Measurements from ENCODE around the gene BBIP1.

GRCh38 chr10:110498048-110499046, 640 bp downstream of the DUSP5 start:
- RRBS: 2% methylated on average over 24 of the region's 115 CpGs

DNA sequence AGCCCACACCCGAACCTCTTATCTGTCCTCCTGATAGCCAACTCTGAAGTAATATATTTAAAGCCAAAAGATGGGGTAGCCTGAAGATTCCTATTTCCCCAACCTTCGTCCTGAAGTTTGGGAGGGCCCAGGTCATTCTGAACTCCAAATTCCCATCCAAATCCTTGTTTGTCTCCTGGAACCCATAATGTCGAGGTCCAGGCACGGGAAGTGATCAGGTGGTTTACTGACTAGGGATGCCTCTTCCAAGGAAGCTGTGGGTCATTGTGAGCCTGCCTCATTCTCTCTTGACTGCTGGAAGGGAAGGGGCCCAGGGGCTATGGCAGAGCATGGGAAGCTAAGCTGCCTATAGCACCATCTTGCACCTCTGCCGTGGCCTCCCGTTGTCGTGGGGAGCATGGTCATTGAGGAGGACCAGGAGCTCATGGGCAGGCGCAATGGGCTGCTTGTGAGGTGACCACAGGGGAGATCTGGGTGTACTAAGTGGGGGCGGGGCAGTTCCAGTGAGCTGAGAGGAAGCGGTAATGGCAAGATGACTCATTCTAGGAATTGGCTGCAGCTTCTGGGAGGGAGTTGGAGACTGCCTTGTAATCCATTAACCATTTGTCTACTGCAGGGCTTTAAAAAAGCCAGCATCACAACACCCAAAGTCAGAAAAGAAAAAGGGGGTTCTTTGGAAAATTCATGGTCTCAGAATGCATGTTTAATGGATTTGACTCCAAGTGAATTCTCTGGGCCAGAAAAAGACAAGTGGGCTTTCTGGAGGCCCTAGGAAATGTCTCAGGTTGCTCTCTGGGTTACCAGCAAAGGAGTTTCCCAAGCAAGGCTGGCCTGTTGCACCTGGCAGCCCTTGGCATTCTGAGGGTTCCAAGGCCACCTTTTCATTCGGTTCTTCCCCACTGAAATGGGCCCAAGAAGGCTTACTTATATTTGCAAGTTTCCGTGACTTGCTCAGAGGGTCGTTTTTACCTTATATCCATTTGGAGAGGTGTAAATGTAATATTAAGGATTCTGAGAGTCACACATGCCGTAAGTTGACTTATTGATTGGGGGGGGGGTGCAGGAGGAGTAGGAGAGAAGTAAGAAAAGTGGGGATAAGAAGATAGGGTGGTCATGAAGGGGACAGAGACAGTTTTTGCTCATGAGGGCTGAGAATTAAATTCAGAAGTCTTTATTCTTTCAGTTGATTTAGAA, 3.6 kb downstream of the DUSP5 start:
- RRBS: no CpG with 5 or more reads among the region's 14 CpGs

DNA sequence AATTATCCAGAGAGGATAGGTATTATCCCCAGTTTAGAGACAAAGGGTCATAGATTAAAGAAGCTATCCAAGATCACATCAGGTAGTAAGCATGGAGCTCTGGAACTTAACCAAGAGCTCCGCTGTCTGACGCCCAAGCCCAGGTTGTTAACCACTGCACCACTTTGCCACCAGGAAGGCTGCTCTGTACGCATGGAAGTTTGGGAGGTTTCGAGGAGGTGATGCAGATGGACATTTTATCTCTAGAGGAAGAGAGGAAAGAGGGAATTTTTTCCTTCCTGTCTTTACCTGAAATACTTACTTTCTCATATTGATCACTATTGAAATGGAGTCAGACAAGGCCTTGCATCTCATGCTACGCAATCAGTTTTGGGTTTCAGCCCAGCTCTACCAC, 7.1 kb downstream of the DUSP5 start:
- RRBS: no CpG with 5 or more reads among the region's 5 CpGs

DNA sequence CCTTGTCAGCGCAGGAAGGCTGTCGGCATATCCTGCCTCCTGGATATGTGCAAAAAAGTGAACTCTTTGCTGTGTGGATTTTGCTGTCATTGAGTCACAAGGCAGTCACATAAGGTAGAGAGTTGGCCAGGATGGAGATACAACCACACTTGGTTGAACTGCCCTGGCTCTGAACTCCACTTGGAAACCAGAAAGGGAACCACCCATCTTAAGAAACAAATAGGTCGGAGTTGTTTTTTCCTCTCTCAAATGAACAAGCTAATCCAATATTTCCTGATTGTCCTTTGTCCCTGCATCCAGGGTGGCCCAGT, 8.9 kb downstream of the DUSP5 start:
- RRBS: no CpG with 5 or more reads among the region's 3 CpGs

- RRBS: no CpG with 5 or more reads among the region's 8 CpGs
These were observed 7.3 kb upstream of the RBM20 start for GRCh38 chr10:110636605-110637557.

DNA sequence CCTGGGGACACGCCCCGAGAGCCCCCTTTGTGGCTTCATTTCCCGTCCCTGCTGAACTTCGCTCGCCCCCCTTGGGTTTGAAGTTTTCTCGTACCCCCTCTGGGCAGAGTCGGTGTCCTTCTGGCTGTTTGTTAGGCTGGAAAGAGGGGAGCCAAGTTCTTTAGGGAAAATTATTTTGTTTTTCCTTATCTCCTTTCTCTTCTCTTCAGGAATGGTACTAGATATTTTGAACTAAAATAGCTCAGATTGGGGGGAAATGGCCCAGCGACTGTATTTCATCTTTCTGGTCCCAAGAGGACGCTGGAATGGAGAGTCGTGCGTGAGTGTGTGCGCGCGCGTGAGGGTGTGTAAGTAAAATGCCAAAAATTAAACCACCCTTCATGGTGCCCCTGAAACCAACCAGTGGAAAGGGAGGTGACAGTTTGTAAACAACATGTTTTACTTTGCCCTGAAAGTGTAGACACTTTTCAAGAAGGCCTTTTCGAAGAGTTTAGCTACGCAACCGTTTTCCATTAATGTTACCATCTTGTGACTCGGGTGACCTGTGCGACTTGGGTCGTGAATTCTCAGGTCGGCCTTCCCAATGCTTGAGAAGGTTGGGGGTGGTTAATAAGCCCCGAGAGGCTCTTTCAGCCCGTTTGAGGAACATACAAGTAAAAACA, 677 bp downstream of the RBM20 start:
- RRBS: no CpG with 5 or more reads among the region's 24 CpGs

GRCh38 chr10:110680865-110681477, 36.8 kb downstream of the RBM20 start:
- RRBS: no CpG with 5 or more reads among the region's 8 CpGs

DNA sequence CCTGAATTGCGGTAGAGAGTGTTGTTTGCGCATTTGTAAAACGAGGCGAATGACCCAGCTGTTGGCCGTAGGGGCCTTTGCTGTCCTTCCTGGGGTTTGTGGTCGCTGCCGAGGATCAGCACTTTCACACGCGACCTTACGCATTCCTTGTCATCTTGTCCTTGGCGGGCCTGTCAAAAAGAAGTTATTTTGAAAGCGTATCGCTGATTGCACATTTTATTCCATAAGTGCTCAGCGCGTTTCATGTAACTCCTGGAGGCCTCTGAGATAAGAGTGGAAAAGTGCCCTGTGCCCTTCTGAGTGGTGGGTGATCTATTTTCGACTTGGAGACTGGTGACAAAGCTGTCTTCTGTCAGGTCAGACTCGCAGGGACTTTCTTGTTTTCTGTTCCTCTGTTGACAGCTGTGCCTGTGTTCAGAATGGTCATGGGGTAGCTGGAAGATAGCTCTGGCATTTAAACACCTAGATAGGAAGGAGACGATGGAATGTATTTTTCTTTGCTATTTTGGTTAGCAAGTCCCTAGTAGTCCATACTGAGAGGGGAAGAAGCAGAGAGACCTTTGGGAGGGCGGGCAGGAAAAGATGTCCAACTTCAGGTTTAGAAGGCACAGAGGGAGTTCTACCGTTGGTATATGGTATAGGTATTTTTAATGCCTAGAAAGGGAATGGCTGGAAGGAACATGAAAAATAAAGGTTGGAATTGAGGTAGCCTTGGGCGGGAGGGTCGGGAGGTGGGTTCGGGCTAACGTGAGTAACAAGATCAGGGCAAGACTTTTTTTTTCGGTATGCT, 41.1 kb downstream of the RBM20 start:
- RRBS: no CpG with 5 or more reads among the region's 25 CpGs

DNA sequence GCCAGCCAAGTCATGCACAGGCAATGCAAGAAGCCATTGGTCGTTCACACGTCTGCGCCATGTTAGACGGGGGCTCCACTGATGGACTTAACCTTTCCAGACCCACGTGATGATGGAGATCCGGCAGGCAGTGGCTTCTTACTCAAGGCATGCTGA, 54.8 kb downstream of the RBM20 start:
- RRBS: no CpG with 5 or more reads among the region's 6 CpGs

DNA sequence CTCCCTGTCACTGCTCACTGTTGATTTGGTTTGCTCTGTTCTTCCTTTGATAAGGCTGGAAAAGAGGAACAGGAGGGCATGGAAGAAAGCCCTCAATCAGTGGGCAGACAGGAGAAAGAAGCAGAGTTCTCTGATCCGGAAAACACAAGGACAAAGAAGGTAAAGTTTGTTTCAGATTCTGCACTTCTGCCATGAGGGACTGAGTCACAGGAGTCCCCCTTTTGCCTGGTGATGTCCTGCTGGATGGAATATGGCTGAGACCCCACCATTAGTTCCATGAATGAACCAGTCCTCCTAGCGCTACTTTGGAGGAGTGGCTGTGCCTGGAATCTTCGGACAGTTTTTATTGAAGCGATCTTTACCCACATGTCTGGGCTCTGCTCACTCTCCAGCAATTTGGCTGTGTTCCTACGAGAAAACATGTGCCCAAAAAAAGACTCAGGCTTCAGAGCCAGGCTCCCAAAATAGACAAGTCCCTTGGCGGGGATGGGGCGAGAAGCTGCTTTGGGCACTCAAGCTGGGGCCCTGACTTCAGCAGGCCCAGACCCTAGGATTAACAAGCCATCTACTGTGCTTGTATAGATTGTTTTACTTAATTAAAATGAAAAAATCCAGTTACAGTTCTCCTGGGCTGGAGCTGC, 51.6 kb upstream of the PDCD4 start:
- RRBS: no CpG with 5 or more reads among the region's 7 CpGs

- RRBS: no CpG with 5 or more reads among the region's 1 CpG
These were observed 30.9 kb upstream of the PDCD4 start for GRCh38 chr10:110840835-110841202.

- RRBS: no CpG with 5 or more reads among the region's 11 CpGs
These were observed 13.9 kb upstream of the PDCD4 start for GRCh38 chr10:110857518-110858587.

GRCh38 chr10:110908077-110908759, 10.8 kb downstream of the BBIP1 start:
- RRBS: no CpG with 5 or more reads among the region's 2 CpGs

GRCh38 chr10:110919083-110919407, at the start of gene BBIP1:
Gene BBIP1 (minus strand): TSS chr10:110919180.
- RRBS: 0% methylated on average over 2 of the region's 16 CpGs

GRCh38 chr10:110954755-110955608, 35.6 kb downstream of the SHOC2 start:
- RRBS: no CpG with 5 or more reads among the region's 7 CpGs

- RRBS: no CpG with 5 or more reads among the region's 2 CpGs
These were observed 52.3 kb upstream of the ADRA2A start for GRCh38 chr10:111024500-111024875.

GRCh38 chr10:111756380-111756979, 427.1 kb downstream of the GPAM start:
- RRBS: no CpG with 5 or more reads among the region's 10 CpGs

DNA sequence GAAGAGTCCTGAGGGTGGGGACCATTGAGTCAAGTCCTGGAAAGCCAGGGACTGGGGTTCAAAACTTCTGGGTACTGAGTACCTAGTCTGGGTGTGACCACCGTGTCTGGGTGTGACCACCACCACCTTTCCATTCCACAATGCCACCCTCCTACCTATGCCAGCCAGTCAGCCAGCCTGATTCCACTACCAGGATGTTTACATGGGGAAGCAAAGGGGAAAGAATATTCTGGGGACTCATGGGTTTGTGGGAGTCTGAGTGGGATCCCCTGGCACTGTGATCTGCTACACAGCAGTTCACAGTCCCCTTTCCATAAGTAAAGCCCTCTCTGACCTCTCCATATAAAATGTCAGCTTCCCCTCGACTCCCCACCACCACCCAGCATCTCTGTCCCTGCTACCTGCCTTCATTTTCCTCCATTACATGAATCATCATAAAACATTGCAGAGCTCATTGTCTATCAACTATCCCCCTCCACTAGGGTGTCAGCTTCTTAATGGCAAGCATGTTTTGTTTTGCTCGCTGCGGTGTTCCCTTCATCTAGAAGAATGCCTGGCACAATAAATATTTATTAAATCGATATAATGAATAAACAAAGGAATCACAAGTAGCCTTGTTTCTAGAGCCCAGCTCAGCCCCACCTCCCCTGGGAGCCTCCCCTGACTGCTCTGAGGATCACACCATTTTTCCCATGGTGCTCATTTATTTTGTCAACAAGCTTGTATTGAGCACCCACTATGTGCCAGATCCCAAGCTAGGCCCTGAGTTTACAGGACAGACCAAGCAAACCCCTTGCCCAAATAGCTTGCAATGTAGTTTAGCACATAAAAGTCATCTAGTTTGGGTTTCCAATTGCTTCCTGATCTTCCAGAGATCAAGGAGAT, 42.0 kb upstream of the GPAM start:
- RRBS: no CpG with 5 or more reads among the region's 5 CpGs

DNA sequence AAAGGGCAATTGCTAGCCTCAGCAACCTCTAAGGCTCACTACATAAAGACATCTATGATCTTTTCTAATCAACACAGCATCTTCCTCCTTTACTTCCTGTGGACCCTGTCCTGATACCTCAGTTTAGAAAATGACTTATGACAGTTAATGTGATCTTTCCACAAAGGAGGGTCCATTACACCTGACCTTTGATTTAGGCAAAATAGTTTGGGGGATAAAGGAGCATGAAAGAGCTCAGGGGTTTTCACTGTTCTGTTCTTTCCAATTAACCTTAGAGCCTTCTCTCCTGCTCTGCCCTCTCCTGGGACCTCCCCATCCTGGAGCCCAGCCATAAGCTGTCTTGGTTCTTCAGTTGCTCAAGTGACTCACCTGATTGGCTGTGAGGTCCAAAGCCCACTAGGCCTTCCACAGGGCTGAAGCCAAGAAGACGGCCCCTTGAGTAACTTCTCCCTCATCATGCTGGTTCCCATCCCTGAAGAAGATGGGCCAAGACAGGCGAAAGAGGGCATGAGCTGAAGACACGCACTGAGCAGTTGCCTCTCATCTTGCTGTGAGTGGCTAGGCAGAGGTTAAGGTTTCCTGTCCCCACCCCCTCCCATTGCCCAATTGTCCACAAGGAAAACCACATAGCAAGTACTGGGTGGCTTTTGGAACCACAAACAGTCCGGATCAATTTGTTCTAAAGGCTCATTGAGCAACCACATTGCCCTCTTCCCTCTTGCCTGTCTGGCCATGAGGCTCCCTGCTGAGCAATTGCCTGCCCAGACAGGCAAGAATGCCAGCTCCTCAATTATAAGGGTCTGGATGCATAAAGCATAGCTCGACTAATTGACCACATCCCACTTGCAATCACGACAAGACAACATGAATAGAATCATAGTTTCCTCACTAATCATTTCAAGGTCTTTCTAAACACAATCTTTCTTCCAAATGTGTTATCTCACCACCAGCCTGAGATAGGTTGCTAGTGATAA, 43.8 kb upstream of the GPAM start:
- RRBS: no CpG with 5 or more reads among the region's 6 CpGs

GRCh38 chr10:112265705-112266021, 17.5 kb upstream of the TECTB start:
- RRBS: no CpG with 5 or more reads among the region's 2 CpGs

All from cardiac fibroblast (primary cell).